Osteocyte (in vitro differentiated cells): ENCODE results near the gene ZNF189.

DNA sequence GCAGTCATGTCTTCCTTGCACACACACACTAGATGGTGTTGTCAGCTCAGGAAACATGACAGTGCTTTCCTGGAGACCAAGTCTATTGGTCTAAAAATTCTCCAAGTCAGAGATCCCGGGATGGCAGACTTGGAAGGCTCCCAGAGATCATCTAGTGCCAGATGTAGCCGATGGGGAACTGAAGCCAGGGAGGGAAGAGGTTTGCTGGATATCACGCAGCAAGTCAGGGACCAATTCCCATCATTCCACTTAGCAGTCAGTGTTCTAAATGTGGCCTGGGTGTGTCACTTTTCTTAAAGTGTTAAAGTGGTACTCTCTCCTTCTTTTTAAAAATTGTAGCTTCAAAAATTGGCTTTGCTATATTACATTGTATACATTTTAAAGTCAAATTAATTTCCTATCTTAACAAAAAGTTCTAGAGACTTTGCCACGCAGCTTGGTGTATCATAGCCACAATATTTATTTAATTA lies 53.6 kb downstream of the GALNT12 start:
- PRO-cap = no peak

DNA sequence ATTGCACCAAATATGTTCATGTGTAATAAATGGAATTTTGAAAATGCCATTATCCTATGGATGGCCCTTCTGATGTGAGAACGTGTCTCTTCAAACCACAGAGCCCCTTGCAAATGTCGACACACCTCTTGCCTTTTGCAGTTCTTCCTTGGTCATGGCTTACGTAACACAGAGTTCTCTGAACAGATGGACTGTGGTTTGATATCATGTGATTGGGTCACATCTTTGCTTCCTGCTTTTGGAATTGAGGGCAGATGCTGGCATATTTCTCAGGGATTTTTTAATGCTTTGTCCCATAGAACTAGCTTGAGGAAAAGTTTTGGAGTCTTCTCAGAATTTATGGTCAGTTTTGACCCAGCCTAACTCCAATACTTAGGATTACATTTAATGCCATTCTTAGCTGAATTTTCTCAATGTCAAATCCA lies 4.6 kb downstream of the TGFBR1 start:
- PRO-cap = no peak

DNA sequence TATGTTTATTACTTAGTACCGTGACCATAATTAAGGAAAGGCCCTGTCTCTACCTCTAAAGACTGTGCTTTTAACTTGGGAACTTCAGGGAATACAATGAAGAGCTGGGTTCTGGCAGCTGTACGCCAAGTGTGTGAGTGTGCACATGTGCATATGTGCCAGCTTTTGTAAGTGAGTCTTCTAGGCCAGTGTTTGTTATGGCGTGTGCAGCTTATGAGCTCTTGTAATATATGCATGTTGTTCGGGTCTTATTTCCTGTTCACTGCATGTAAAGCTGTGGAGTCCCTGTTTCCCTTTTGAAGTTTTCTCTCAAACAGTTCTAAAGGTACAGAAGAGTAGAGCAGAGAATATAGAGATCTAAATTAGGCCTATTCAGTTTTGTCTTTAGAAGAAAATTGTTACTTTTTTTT lies 30.5 kb downstream of the TGFBR1 start:
- PRO-cap = no peak

DNA sequence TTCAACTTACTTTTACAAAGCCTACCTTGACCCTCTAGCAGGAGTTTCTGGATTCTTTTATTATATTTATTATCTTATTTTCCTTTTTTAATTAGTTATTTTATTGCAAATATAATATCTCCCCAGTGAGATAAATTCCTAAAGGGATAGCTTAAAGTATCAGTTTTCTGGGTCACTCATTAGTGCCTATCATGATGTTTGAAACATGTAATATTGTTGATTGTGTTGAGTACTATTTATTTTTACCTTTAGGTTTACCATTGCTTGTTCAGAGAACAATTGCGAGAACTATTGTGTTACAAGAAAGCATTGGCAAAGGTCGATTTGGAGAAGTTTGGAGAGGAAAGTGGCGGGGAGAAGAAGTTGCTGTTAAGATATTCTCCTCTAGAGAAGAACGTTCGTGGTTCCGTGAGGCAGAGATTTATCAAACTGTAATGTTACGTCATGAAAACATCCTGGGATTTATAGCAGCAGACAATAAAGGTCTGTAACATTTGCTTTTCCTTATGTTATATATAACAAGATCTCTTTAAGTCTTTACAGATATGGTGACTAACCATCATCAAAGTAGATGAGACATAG lies 32.8 kb downstream of the TGFBR1 start:
- PRO-cap = no peak

- PRO-cap = no peak
Observed at GRCh38 chr9:99150051-99150671, 45.2 kb downstream of the TGFBR1 start.

DNA sequence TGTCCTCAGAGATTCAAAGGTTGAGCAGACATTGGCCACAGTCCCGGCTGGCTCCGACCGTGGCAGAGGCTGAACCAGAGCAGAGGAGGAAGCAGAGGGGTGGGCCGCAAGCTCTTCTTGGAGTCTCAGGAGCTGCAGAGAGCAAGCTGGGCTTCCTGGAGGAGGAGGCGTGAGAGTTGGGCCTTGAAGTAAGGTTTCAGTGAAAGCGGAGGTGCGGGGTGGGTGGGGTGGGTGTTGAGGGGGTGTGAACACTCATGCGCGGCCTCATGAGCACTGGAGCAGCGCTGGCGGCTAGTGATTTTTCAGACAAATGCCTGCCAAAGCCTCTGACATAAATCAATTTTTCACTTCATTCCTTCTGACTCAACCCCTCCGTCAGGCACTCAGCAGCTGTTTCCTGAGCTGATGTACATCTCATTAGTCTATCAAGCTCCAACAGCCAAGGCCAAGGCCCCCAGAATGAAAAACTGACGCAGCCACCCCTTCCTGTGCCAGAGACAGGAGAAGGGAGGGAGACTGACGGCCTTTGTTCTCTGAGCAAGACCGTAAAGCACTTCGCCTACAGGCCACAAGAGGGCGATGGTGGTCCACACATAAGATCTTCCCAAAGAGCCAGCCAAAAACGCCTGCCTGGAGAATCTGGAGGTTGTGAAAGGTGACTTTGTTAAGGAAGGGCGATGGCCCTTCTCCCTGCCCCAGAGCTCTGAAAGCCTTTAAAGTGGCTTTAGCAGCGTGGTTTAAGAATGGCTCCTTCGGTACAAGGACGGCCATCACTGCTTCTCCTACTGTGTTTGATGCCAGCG lies 37.3 kb downstream of the ALG2 start:
- PRO-cap = no peak

GRCh38 chr9:99257505-99258609 lies 35.8 kb downstream of the SEC61B start:
- PRO-cap = no peak

GRCh38 chr9:99358616-99359145 lies 136.6 kb downstream of the SEC61B start:
- PRO-cap = no peak

DNA sequence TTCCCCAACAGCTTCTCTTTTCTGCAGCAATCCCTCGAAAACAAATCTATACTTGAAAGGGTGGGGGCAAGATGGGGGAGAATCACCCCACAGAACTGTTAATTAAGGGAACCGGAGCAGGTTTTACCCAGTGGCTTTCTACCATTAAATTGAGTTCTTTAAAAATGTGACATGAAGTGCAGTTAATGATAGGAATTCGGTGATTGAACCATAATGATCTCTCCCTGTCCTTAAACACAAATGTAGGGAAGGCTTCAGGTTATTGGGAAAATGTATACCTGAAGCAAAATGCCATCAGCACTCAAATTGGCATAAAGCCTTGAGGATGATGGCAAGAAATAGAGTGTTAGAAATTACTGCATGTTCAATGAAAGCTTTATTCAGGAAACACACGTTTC lies 9.2 kb downstream of the NR4A3 start:
- PRO-cap = no peak

GRCh38 chr9:99867922-99868341 lies 38.5 kb upstream of the STX17 start:
- PRO-cap = no peak

- PRO-cap = no peak
Observed at GRCh38 chr9:100144319-100144576, 45.2 kb downstream of the INVS start.

DNA sequence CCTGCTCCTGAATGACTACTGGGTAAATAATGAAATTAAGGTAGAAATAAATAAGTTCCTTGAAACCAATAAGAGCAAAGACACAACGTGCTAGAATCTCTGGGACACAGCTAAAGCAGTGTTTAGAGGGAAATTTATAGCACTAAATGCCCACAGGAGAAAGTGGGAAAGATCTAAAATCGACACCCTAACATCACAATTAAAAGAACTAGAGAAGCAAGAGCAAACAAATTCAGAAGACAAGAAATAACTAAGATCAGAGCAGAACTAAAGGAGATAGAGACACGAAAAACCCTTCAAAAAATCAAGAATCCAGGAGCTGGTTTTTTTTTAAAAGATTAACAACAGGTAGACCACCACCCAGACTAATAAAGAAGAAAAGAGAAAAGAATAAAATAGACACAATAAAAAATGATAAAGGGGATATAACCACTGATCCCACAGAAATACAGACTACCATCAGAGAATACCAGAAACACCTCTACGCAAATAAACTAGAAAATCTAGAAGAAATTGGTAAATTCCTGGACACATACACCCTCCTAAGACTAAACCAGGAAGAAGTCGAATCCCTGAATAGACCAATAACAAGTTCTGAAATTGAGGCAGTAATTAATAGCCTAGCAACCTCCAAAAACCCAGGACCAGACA lies 81.1 kb downstream of the INVS start:
- PRO-cap = no peak

- PRO-cap = no peak
Observed at GRCh38 chr9:100197356-100197950, 98.4 kb downstream of the INVS start.

GRCh38 chr9:100450540-100451055 lies 22.4 kb upstream of the TMEFF1 start:
- PRO-cap = no peak

- PRO-cap = no peak
Observed at GRCh38 chr9:101317667-101318345, 67.0 kb downstream of the BAAT start.

DNA sequence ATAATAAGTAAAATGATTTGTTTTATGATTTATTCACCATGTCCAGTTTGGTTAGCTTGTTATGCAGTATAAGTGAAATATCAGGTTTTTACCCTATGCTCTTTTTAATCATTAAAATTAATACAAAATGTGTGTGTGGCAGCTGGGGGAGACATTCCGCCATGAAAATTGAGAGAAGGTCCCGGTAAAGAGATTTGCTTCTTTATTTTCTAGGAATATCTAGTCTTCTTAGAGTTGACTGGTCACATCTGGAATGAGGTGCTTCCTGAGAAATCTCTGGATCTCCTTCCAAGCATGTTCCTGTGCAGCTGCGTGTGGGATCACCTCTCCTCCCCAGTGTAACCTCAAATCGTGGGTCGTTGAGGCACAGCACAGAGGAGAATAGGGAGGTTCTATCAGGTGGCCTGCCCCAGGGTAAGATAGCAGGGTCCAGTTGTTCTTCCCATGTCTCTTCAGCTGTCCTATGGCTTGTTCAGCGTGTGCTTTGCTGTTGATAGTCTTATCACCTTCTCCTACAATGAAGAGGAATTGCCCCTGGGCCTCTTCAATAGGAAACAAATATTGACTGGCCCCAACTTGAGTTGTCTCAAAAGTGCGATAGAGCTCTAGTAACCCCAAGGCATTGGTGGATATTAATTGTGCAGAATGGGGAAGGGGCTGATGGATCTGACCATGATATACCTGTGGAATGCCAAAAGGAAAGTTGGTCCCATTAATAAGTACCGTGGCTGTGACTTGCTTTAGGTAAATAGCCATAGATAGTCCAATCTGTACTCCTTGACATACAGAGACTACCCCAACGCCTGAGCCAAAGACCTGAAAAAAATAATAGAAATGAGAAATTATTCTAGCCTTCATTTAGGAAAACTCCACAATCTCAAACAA lies 22.4 kb downstream of the BAAT start:
- PRO-cap = no peak

DNA sequence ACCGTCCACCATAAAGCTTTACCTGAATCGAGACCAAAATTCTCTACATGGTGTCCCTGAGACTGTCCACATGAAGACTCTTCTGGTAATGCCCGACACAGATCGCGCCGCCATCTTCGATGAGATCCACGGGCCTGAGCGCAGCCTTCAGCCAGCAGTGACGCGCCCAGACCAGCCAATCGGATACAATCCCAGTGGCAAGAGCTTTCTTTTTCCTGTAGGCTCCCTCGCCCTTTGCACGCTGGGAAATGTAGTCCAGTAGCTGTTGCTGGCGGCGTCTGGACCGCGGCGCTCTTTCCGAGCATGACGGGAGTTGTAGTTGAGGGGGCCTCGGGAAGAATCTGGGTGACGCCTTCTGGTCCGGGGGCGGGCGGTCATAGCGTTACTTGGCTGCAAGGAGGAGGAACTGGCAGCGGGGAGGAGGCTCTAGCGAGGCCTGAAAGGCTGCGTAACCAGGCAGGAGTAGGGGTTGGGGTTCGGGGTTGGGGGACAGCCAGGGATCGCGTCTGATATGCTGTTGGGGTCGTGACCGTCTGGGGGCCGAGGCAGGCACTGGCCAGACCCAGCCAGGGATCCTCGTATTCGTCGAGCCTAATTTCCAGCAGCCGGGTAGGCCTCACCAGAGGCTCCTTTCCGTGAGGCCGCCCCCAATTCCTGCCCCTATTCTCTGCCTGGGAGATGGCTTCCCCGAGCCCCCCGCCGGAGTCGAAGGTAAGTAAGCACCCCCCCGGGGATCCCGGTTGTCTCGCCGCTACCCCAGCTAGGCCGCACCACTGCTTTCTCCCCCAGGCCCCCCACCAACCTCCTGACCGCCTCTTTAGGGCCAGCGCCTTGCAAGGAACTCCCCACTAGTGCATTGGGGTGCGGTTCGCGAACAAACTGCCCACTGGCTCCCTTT lies at the start of gene ZNF189:
ZNF189 (plus strand) TSS at position 373 of the 898 bp plus-strand sequence.
- PRO-cap = bidirectional peak, plus-strand start at position 395 of the sequence, minus-strand start at position 121 of the sequence

DNA sequence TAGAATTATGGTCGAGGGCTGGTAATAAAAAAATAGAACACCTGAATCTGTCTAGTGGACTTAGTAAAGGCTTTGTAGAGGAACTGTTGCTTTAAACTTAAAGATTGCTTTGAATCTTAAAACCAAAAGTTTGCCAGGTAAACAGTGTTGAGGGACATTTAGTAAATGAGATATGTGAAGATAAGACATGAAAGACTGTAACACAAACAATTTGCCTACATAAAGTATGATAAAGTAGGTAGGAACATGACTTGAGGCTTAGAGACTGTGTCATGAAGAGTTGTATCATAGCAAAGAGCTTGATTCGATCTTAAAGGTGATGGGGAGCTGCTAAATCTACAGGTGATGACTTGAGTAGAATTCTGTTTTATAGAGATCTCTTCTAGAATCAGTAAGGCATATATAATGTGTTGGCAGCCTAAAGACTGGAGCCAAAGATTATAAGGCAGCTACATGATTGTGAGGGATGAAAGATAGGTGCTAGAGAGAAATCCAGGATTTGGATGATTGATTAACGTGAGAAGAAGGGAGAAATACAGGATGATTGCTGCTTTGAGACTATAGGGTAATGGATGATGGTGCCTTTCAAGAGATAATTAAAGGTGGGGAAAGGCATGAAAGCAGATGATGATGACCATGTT lies 6.3 kb downstream of the ZNF189 start:
- PRO-cap = no peak

- PRO-cap = no peak
Observed at GRCh38 chr9:101426048-101426876, 9.3 kb downstream of the ALDOB start.

DNA sequence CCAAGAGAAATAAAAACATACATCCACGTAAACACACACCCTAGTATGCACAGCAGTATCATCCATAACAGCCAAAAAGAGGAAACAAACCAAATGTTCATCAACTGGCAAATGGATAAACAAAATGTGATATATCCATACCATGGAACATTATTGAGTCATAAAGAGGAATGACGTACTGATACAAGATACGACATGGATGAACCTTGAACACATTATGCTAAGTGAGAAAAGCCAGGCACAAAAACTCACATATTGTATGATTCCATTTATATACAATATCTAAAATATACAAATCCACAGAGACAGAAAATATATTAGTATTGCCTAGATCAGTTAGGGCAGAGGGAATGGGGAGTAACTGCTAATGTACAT lies 8.3 kb upstream of the ALDOB start:
- PRO-cap = no peak